HepG2 (cell line): Measurements from ENCODE around the gene PPP2R5C.

DNA sequence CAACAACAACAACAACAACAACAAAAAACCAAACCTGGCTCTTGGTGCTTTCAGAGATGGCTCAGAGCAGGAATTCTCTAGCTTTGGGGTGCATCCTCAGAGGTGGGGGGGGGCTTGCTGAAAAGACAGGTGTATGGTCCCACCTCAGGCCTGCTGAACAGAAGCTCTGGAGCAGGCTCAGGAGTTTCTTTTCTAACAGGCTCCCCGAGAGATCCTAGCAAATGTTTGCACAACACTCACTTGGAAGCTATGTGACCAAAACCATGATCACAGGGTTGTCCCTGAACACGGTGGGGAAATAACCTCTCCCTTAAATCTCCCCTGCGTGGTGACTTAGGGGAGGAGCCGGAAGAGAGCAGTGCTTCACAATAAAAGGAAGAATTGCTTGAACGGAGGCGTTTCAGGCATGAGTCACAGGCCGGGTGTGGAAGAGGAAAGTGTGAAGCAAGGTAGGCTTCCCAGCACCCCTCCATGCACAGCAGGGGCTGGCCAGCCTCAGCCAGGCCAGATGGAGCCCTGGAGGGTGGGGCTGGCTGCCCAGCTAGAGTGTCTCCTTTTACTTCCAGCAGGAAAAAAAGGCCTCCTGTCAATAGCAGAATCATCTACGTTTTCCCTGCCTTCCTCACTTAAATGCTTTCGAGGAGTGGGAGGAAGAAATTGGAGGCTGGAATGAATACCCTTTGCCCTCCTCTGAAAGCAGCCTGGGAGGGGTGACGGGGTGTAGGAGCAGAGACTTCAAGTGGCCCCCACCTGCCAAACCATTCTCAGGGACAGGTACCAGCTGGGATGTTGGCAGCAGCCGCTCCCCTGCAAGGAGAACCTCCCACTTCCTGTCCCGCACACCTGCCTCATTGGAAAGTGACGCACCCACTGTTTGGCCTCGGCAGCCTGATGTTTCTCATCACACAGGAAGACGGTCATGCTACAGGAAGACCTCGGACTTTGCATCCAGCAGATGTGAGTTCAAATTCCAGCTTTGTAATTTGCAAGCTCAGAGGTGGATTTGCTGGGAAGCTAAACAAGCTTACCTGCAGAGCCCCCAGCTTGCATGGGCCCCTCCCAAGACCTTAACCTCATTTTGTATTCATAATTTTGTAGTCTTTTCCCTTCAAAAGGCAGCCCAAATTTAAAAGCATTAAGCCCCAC lies 30.1 kb upstream of the PPP2R5C start:
- RRBS, 2 experiments = under 1 to 3% methylated on average over 4 of the region's 16 CpGs
CAGE:
- cytosol, long polyA minus RNA = no peak
- cytosol, long polyA plus RNA = no peak
- long polyA plus RNA = no peak
- nucleus, long polyA minus RNA = no peak
- nucleus, long polyA plus RNA = no peak

GRCh38 chr14:101761564-101762647 lies at the start of gene PPP2R5C:
Gene PPP2R5C, plus strand, starts transcription at chr14:101761709.
- RRBS, 2 experiments = 3% methylated on average over 35 to 48 of the region's 130 CpGs
CAGE:
- cytosol, long polyA minus RNA = start-site peak on the plus strand at chr14:101761715-101761744, 43 reads
- cytosol, long polyA plus RNA = start-site peak on the plus strand at chr14:101761714-101761898, 43 and 203 reads in 2 replicates
- long polyA plus RNA = start-site peak on the plus strand at chr14:101761656-101761893, 223 and 206 reads in 2 replicates
- nucleus, long polyA minus RNA = no peak
- nucleus, long polyA plus RNA = start-site peak on the plus strand at chr14:101761663-101761885, 141 and 145 reads in 2 replicates

- RRBS, 2 experiments = no CpG with 5 or more reads among the region's 3 CpGs
CAGE:
- cytosol, long polyA minus RNA = no peak
- cytosol, long polyA plus RNA = no peak
- long polyA plus RNA = no peak
- nucleus, long polyA minus RNA = no peak
- nucleus, long polyA plus RNA = no peak
Measured at GRCh38 chr14:101762648-101763106, 1.2 kb downstream of the PPP2R5C start.

GRCh38 chr14:101767317-101768137 lies 6.0 kb downstream of the PPP2R5C start:
- RRBS, 2 experiments = no CpG with 5 or more reads among the region's 8 CpGs
CAGE:
- cytosol, long polyA minus RNA = no peak
- cytosol, long polyA plus RNA = no peak
- long polyA plus RNA = no peak
- nucleus, long polyA minus RNA = no peak
- nucleus, long polyA plus RNA = no peak

- RRBS, 2 experiments = no CpG with 5 or more reads among the region's 14 CpGs
CAGE:
- cytosol, long polyA minus RNA = no peak
- cytosol, long polyA plus RNA = no peak
- long polyA plus RNA = no peak
- nucleus, long polyA minus RNA = no peak
- nucleus, long polyA plus RNA = no peak
Measured at GRCh38 chr14:101774344-101775365, 13.1 kb downstream of the PPP2R5C start.

DNA sequence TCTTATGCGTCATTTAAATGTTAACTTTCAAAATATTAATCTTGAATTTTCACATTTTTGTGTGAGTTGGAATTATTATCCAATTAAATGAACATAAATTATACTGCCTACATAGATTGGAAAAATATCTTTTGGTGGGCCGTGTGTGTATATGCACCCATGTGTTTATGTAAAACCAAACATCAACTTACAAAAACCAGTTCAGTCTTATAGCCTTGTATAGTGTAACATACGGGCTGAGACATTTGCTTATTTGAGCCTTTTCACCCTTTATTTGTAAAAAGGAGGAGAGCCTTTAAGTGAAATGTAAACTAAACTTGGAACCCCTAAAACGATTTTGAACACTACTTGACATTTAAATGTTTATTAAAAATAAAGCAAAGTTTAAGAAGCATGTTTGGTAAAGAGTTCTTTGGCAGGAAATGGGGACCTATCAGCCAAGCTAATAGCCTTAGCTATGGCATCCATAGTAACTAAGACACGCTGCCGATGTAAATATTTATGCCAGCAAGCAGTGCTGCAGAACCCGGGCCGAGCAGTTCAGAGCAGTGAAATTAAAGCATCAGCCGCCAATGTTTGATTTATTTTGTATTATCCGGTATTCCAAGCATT lies 61.4 kb downstream of the PPP2R5C start:
- RRBS, 2 experiments = 96 to 100% methylated on average over 2 to 4 of the region's 10 CpGs
CAGE:
- cytosol, long polyA minus RNA = no peak
- cytosol, long polyA plus RNA = no peak
- long polyA plus RNA = no peak
- nucleus, long polyA minus RNA = no peak
- nucleus, long polyA plus RNA = no peak

DNA sequence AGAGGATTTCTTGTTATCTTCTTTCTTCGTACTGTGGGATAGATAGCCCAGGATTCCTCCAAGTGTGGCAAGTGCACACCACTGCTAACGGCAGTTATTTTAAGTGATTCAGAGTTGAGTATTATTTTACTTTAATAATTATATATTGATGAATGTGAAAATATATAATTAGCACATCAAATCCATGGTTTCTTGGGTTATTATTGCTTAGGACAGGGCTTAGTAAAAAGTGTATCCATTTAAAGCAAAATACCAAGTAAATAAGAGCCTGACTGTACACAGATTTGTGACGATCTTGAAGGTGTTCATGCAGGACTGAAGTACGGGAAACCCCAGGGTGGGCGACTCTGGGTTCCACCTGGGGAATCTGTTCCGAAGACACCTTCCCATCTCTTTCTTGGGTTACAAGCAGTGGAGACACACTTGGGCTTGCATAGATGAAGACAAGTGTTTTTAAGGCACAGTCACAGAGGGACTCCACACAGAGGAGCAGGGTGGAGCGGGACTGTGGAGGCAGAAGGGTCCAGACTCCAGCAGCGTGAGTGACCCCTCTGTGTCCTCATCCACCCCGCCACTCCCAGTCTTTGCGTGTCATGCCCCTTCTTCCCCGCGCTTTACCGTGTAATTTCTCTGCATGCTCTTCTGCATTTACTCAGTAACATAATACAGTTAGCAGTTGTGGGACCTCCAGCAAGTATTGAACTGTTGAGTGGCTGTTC lies 70.9 kb downstream of the PPP2R5C start:
- RRBS, 2 experiments = no CpG with 5 or more reads among the region's 13 CpGs
CAGE:
- cytosol, long polyA minus RNA = no peak
- cytosol, long polyA plus RNA = no peak
- long polyA plus RNA = no peak
- nucleus, long polyA minus RNA = no peak
- nucleus, long polyA plus RNA = no peak

GRCh38 chr14:101833509-101833696 lies 71.9 kb downstream of the PPP2R5C start:
- RRBS, 2 experiments = no CpG with 5 or more reads among the region's 1 CpG
CAGE:
- cytosol, long polyA minus RNA = no peak
- cytosol, long polyA plus RNA = no peak
- long polyA plus RNA = no peak
- nucleus, long polyA minus RNA = no peak
- nucleus, long polyA plus RNA = no peak

GRCh38 chr14:101851700-101852219 lies 90.3 kb downstream of the PPP2R5C start:
- RRBS, 2 experiments = no CpG with 5 or more reads among the region's 6 CpGs
CAGE:
- cytosol, long polyA minus RNA = no peak
- cytosol, long polyA plus RNA = no peak
- long polyA plus RNA = no peak
- nucleus, long polyA minus RNA = no peak
- nucleus, long polyA plus RNA = no peak

DNA sequence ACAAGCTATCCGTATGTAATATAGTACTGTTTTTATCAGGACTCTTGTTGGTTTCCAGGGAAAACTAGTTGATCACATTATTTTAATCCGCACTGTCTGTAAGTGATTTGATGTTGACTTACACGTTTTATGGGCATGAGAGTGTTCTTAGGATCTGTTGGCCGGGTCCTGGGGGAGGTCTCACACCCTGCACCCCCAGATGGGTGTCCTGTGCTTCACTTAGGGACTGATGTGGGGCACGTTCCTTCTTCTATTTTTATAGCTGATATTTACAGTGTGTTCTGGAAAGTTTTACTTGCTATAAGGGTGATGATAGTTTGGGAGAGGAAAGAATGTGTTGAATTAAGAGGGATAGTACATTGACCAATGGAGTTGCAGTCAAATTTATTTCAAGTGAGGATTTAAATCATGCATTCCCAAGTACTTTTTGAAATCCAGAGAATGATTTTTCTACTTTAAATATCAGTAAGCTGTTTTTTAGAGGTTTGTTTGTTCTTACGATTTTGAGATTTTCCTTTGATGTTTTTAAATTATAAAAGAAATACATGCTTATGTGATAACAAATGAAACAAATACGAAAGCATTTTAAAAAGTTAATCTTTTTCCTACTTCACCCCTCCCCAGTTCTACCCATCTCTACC lies 96.4 kb upstream of the DYNC1H1 start:
- RRBS, 2 experiments = no CpG with 5 or more reads among the region's 7 CpGs
CAGE:
- cytosol, long polyA minus RNA = no peak
- cytosol, long polyA plus RNA = no peak
- long polyA plus RNA = no peak
- nucleus, long polyA minus RNA = start-site peak on the plus strand centred at position 426 of the sequence, 121 bp wide, 18 reads
- nucleus, long polyA plus RNA = no peak

DNA sequence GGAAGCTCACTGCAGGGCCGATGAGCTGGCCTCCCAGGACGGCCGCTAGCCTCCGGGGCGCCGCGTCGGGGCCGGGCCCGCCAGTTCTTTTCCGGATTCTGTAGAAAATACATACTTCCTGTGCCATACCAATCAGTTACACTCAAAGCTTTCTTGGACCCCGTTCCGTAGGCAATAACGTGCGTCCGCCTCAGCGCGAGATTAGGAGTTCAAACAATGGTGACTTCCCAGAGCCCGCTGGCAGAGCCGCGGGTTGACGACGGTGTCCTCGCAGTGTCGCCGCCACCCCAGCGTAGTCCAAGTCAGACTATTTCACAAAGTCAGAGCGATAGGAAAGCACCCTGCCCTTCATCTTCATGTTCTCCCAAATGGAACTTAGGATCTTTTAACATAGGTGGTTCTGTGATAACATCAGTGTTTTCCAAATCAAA lies 39.1 kb upstream of the DYNC1H1 start:
- RRBS, 2 experiments = no CpG with 5 or more reads among the region's 28 CpGs
CAGE:
- cytosol, long polyA minus RNA = no peak
- cytosol, long polyA plus RNA = no peak
- long polyA plus RNA = no peak
- nucleus, long polyA minus RNA = no peak
- nucleus, long polyA plus RNA = no peak

DNA sequence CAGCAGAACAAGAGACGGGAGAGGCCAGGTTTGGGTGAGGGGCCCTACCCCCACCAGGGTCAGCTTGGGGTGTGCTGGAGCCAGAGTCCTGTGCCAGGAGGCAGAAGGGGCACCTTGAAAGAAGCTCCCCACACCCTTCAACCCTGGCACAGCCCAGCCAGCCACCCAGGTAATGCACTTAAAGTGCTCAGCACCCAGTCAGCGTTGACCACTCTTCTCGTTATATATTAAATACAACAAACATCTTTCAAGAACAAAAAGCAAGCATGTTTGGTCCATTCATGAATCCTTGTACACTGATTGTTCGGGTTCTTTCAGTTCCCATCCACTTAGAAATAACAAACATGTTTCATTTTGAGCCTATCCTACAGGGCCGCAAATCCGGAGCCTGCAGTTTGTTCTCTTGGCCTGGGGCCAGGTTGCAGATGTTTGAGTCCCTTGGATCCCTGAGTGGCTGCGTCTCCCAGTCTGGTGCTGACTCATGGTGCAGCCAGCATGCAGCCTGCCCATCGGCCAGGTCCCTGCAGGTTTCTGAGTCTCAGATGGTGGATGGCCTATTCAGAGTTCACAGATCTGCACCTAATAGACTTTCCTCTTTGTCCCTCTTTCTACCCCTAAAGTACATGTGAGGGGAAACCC lies 2.0 kb upstream of the DYNC1H1 start:
- RRBS, 2 experiments = no CpG with 5 or more reads among the region's 8 CpGs
CAGE:
- cytosol, long polyA minus RNA = no peak
- cytosol, long polyA plus RNA = no peak
- long polyA plus RNA = no peak
- nucleus, long polyA minus RNA = no peak
- nucleus, long polyA plus RNA = no peak

DNA sequence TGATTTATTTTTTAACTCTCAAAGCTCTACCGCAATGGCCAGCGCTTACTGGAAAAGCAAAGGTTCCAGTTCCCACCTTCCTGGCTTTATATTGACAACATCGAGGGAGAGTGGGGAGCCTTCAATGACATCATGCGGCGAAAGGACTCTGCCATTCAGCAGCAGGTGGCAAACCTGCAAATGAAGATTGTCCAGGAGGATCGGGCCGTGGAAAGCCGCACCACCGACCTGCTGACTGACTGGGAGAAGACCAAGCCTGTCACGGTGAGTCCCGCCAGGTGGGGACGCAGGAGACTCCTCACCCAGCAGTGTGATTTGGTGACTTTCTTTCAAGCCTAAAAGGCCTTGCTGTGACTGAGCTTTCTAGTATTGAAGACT lies 32.6 kb downstream of the DYNC1H1 start:
- RRBS, 2 experiments = no CpG with 5 or more reads among the region's 12 CpGs
CAGE:
- cytosol, long polyA minus RNA = no peak
- cytosol, long polyA plus RNA = no peak
- long polyA plus RNA = no peak
- nucleus, long polyA minus RNA = start-site peak on the plus strand centred at position 98 of the sequence, 32 bp wide, 25 reads
- nucleus, long polyA plus RNA = no peak

DNA sequence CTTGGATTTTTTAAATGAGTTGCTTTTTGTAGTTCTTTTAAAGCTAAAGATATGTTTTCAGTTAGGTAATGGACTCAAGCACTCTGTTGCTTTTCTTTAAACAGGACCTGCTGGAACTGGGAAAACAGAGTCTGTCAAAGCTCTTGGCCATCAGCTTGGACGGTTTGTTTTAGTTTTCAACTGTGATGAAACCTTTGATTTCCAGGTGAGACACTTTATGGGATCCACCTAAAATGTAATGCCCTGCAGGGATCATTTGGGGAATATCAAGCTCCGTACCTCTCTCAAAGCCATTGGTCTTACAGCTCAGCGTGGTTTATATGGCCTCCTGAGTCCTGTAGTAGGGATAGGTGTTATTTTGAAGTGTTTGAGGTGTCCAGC lies 42.5 kb downstream of the DYNC1H1 start:
- RRBS, 2 experiments = no CpG with 5 or more reads among the region's 3 CpGs
CAGE:
- cytosol, long polyA minus RNA = no peak
- cytosol, long polyA plus RNA = no peak
- long polyA plus RNA = no peak
- nucleus, long polyA minus RNA = no peak
- nucleus, long polyA plus RNA = no peak

- RRBS, 2 experiments = no CpG with 5 or more reads among the region's 4 CpGs
CAGE:
- cytosol, long polyA minus RNA = no peak
- cytosol, long polyA plus RNA = no peak
- long polyA plus RNA = no peak
- nucleus, long polyA minus RNA = no peak
- nucleus, long polyA plus RNA = no peak
Measured at GRCh38 chr14:102028562-102029178, 58.2 kb downstream of the HSP90AA1 start.

- RRBS, 2 experiments = no CpG with 5 or more reads among the region's 10 CpGs
CAGE:
- cytosol, long polyA minus RNA = no peak
- cytosol, long polyA plus RNA = no peak
- long polyA plus RNA = no peak
- nucleus, long polyA minus RNA = no peak
- nucleus, long polyA plus RNA = no peak
Measured at GRCh38 chr14:102077326-102077800, 9.5 kb downstream of the HSP90AA1 start.

- RRBS, 2 experiments = no CpG with 5 or more reads among the region's 6 CpGs
CAGE:
- cytosol, long polyA minus RNA = no peak
- cytosol, long polyA plus RNA = no peak
- long polyA plus RNA = no peak
- nucleus, long polyA minus RNA = start-site peak on the minus strand at chr14:102081834-102081864, 11 reads
- nucleus, long polyA plus RNA = no peak
Measured at GRCh38 chr14:102081464-102082307, 5.2 kb downstream of the HSP90AA1 start.

- RRBS, 2 experiments = 2% methylated on average over 26 to 28 of the region's 37 CpGs
CAGE:
- cytosol, long polyA minus RNA = no peak
- cytosol, long polyA plus RNA = no peak
- long polyA plus RNA = no peak
- nucleus, long polyA minus RNA = no peak
- nucleus, long polyA plus RNA = no peak
Measured at GRCh38 chr14:102086661-102086923, 252 bp downstream of the HSP90AA1 start.

GRCh38 chr14:102300100-102300495 lies 4.9 kb downstream of the MOK start:
- RRBS, 2 experiments = no CpG with 5 or more reads among the region's 8 CpGs
CAGE:
- cytosol, long polyA minus RNA = no peak
- cytosol, long polyA plus RNA = no peak
- long polyA plus RNA = no peak
- nucleus, long polyA minus RNA = no peak
- nucleus, long polyA plus RNA = no peak

DNA sequence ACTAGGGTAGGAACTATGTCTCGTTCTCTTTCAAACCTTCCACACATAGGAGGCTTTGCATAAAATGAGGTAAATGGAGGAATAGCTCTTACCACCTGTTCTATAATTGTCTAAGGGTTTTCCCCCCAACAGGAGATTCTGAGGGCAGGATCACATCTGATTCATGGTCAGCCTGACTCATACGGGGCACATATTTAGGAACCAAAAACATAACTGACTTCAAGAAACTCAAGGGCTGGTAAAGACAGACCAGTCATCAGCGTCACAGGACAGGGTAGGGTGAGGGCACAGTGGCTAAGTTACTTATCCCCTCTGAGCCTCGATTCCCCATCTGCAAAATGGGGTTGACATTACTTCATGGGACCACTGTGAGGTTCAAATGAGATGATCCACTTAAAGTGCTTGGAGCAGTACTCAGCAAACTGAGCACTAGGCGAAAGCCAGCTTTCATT lies 659 bp downstream of the CINP start:
- RRBS, 2 experiments = no CpG with 5 or more reads among the region's 5 CpGs
CAGE:
- cytosol, long polyA minus RNA = no peak
- cytosol, long polyA plus RNA = no peak
- long polyA plus RNA = no peak
- nucleus, long polyA minus RNA = no peak
- nucleus, long polyA plus RNA = no peak